Foreskin keratinocyte (primary cell): ENCODE data around the genes CDC14B and ZNF510.

- RAMPAGE, total RNA: no peak
These were observed 232.2 kb downstream of the FANCC start for GRCh38 chr9:95085403-95085586.

- RAMPAGE, total RNA: no peak
These were observed 231.3 kb downstream of the FANCC start for GRCh38 chr9:95085700-95087198.

GRCh38 chr9:95144129-95144864, 173.2 kb downstream of the FANCC start:
- RAMPAGE, total RNA: no peak

DNA sequence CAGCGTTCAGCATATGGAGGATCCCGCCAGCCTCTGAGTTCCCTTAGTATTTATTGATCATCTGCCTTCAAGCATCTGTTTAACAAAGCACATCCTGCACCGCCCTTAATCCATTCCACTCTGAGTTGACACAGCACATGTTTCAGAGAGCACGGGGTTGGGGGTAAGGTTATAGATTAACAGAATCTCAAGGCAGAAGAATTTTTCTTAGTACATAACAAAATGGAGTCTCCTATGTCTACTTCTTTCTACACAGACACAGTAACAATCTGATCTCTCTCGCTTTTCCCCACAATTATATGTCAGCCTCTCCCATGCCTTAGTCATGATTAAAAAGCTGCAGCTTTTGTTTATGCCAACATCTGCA, 47.6 kb downstream of the FANCC start:
- RAMPAGE, total RNA: no peak

- RAMPAGE, total RNA: no peak
These were observed 75.7 kb downstream of the PTCH1 start for GRCh38 chr9:95433430-95433744.

GRCh38 chr9:95434143-95434635, 74.9 kb downstream of the PTCH1 start:
- RAMPAGE, total RNA: no peak

DNA sequence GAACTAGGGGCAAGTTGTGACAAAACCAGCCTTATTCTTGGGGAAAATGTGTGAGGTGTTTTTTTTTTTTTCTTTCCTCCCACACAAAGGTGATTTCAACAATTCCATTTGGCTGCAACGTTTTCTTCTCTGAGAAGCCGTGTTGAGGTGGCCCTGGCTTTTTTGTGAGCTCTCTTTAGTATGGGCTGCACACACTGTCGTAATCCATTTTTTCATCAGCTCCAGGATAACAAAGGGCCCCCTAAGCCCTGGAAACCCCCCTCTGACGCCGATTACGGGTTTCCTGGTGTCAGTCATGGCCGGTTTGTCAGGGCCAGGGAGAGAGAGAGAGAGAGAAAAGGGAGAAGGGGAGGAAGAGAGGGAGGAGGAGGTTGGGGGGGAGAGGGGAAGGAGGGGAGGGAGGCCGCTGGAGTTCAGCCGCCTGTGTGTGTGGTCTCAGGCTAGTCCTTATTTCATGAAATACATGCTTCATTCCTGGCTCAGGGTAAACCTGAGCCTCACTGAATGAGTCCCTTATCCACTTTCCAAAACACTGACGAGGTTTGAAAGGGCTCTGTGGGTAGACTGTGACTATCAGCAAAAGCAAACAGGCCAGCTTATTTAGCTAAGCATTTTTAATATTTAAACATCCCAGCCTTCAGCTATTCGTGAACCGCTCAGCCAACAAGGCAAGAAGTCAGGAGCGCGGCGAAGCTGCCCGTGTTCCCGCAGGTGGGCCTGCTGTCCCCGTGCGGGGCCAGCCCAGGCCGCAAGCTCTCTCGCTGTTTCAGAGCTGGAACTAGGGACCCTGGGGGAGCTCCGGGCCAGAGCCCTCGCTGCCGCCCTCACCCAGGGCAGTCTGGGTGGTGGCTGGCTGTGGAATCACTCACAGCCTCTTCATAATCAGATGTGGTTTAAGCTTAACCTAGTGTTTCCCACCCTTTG, 172.8 kb downstream of the ERCC6L2 start:
- RAMPAGE, total RNA: no peak

- RAMPAGE, total RNA: no peak
These were observed 173.7 kb downstream of the ERCC6L2 start for GRCh38 chr9:96048975-96049819.

DNA sequence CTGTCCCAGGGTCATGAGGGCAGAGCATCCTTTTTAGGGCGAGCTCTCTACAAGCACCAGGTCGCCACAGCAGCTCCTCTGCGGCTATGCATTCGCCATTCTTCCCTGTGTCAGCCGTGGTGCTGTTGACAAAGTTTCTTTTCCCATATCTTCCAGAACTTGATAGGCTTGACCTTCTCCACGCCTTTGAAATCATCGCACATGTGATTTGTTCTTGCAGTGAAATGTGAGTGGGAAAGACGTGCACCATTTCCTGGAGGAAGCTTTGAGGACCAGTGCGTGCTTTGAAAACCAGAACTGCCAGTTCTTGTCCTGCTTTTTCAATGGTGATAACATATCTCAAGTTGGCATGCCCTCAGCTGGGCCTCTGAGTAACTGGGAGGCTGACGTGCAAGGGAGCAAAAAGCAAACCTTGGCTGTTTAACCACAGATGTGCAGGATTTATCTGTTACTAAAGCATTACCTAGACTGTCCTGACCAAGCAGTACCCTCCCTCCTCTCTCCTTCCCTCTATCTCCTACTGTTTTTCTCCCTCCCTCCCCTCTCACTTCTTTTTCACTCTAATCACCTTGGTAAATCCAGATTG, 198.0 kb downstream of the ERCC6L2 start:
- RAMPAGE, total RNA: no peak

- RAMPAGE, total RNA: no peak
These were observed 155.1 kb downstream of the HSD17B3 start for GRCh38 chr9:96146861-96147366.

DNA sequence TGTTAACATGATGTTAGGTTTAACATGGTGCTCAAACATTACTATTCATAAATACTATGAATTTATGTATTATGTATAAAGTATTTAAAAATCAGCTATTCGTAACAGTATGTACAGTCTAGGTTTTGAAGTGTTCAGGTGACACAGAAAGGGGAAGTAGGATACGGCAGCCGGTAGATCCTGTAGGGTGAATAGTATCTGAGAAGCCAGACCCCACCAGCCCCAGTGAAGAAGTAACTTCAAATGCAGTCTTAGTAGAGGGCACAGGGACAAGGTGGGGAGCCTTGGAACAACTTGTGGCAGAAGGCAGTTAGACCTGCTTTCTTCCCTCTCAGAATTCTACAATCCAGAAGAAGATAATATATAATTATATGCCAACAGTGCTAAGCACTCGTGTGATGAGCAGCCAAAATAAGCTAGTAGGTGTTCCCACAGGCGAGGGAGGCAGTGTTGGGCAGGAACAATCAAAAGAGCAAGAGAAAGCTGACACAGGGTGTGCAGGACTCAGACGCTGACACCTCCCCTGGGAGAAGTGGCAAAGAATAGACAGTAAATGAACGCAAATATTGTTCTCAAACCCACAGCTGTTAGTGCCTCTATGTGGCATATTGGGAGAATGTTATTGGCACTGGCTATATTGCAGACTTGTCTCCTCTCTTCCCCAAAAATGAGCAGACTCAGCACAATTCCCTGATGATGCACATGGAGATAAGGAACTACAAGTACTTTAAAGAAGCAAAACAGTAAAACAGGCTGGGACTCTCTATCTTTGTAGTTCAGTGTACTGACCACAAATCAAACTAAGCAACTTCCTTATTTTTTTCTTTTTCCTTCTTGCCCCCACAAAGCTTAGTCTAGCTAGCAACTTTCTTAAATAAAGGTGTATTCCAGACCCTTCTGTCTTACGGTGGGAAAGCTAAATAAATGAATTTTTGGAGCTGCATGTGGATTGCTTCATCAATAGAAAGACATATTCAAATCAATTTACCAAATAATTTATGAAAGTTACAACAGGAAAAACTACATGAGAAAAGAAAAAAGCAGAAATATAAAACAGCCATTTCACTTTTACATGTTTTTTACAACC, 4.5 kb downstream of the ZNF367 start:
- RAMPAGE, total RNA: no peak

DNA sequence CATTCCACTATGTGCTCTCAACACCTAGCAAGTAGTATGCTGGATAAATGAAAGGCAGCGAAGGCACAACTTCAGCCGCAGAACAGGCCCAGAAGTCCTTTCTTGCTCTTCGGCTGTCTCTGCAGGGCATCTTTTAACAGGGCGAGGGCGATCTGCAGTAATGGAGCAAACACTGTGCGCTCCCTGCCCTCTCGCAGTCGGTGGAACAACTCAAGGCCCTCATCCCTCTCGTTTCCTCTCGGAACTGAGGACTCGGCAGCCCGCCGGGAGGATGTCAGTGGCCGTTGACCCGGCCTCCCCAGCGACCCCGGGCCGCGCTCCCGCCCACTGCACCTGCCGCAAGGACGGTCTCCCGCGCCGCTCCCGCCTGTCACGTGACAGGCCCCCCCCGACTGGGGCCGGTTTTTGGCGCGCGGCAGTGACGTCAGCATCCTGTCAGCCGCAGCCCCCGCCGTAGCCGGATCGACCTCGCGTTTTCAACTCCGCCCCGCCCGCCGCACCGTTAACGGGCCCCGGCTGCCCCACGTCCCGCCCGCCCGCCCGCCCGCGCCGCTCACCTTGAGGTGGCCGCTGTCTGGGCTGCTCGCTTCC, 1.0 kb downstream of the ZNF367 start:
- RAMPAGE, total RNA: no peak

- RAMPAGE, total RNA: no peak
These were observed 14.2 kb downstream of the HABP4 start for GRCh38 chr9:96464049-96464692.

- RAMPAGE, total RNA: no peak
These were observed 41.9 kb downstream of the HABP4 start for GRCh38 chr9:96491712-96492334.

- RAMPAGE, total RNA: no peak
These were observed 52.6 kb downstream of the HABP4 start for GRCh38 chr9:96502588-96502973.

GRCh38 chr9:96619030-96620285, at the start of gene CDC14B:
Gene CDC14B, minus strand, starts transcription at chr9:96619843.
- RAMPAGE, total RNA: no peak

- RAMPAGE, total RNA: no peak
These were observed at the start of gene ZNF510 for GRCh38 chr9:96777149-96778526. Gene ZNF510, minus strand, starts transcription at chr9:96778087.

DNA sequence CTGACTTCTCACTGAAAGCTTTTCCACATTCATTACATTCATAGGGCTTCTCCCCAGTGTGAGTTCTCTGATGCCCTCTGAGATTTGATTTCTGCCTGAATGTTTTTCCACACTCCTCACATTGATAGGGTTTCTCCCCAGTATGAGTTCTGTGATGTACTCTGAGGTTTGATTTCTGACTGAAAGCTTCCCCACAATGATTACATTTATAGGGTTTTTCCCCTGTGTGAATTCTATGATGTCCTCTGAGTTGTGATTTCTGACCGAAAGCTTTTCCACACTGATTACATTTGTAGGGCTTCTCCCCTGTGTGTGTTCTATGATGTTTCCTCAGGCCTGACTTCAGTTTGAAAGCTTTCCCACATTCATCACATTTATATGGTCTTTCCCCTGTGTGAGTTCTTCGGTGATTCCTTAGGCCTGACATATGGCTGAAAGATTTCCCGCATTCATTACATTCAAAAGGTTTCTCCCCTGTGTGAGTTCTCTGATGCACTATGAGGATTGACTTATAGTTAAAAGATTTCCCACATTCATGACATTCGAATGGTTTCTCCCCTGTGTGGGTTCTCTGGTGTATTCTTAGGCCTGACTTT, 36.1 kb downstream of the ZNF782 start:
- RAMPAGE, total RNA: no peak

- RAMPAGE, total RNA: no peak
These were observed 20.7 kb upstream of the ZNF782 start for GRCh38 chr9:96874699-96875727.

- RAMPAGE, total RNA: no peak
These were observed 1.3 kb upstream of the TMOD1 start for GRCh38 chr9:97500241-97500583.